ENCODE results near the gene CELF4.

- PRO-cap = no peak
- RAMPAGE, long total RNA, 2 experiments = no peak in any of the 2 experiments
Observed at GRCh38 chr18:35075121-35075758, 34.0 kb downstream of the MAPRE2 start.

GRCh38 chr18:35159007-35159365 is 81.8 kb upstream of the ZNF397 start:
- PRO-cap = no peak
- RAMPAGE, long total RNA, 2 experiments = no peak in any of the 2 experiments

DNA sequence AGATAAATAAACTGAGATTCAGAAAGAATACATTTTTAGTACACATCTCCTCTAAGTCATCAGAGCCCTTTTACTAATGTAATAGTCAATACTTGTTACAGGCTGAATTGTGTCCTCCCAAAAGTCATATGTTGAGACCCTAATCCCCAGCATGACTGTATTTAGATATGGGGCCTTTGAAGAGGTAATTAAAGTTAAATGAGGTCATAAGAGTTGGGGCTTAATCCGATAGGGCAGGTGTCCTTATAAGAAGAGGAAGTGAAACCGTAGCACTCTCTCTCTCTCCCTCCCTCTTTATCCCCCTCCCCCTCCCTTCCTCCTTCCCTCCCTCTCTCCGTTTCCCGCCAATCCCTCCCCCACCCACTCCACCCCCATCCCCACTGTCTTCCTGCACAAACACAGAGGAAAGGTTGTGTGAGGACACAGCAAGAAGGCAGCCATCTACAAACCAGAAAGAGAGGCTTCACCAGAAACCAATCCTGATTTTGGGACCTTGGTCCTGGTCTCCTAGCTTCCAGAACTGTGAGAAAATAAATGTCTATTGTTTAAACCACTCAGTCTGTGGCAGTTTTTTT is 66.6 kb upstream of the ZNF397 start:
- PRO-cap = no peak
- RAMPAGE, long total RNA, 2 experiments = no peak in any of the 2 experiments

DNA sequence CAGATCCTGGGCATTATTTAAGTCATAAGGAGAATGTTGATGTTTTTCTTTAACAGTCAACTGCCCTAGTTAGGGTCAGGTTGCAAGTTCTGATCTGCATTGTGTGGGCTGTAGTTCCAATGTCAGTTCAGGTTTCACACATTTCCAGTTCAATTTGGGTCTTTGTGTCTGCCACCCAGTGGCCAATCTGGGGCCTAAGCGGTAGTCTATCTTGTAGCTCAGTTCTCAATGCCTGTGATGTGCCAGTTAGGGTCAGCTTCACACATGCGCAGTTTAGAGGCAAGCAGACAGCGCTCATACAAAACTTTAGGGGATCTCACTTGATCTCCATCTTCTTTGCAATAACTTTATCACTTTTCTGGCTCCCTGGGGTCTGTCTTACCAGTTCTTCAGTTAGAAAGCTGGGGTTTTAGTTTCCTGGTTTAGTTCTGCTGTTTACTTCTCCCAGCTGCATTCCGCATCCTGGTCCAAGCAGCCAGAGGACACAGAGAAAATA is 10.9 kb upstream of the ZNF24 start:
- PRO-cap = no peak
- RAMPAGE, long total RNA, 2 experiments = no peak in any of the 2 experiments

DNA sequence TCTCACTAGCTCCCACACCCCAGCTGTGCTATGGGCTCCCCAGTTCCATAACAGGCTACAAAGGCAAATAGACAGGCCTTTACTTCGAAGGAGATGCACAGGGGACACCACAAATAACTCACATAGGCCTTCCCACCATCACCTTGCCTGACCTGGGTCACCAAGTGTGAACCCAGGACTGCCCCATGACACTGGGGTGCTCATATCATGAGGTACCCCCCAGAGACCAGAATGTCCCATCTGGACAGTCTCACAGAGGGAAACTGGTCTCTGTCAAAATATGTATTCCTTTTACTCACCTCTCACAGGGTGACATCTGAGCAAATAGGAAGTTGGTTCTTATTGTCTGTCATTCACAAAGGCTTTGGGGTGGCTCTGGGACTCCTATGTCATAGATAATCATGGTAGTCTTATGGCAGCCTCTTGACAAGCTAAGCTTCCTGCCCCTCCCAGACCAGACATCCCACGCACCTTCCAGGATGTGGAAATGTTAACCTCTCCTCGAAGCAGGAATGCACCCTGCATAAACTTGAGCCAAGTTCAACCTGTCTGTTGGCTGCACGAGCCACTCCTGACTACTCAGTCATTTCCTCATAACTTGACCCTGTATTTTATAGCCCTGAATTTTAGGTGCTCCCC is 15.2 kb upstream of the INO80C start:
- PRO-cap = no peak
- RAMPAGE, long total RNA, 2 experiments = start-site peak on the minus strand in 1 of 2 experiments, centred at position 402 of the sequence, 15 reads per replicate

DNA sequence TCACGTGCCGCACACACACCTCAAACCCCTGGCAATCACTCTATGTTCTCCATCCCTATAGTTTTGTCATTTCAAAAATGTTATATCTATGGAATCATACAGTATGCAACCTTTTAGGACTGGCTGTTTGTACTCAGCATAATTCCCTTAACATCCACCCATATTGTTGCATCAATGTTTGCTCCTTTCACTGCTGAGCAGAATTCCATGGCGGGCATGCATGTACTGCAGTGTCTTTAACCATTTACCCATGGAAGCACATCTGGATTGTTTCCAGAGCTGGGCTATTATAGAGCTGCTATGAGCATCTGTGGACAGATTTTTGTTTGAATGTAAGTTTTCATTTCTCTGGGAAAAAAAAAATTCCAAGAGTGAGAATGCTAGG is 57.7 kb upstream of the C18orf21 start:
- PRO-cap = no peak
- RAMPAGE, long total RNA, 2 experiments = no peak in any of the 2 experiments

GRCh38 chr18:36296312-36296959 is 1.1 kb upstream of the FHOD3 start:
- PRO-cap = unidirectional peak, plus-strand start at chr18:36296789
- RAMPAGE, long total RNA, 2 experiments = no peak in any of the 2 experiments

GRCh38 chr18:36663187-36663668 is 165.6 kb downstream of the TPGS2 start:
- PRO-cap = no peak
- RAMPAGE, long total RNA, 2 experiments = no peak in any of the 2 experiments

GRCh38 chr18:36711778-36712321 is 117.0 kb downstream of the TPGS2 start:
- PRO-cap = no peak
- RAMPAGE, long total RNA, 2 experiments = no peak in any of the 2 experiments

DNA sequence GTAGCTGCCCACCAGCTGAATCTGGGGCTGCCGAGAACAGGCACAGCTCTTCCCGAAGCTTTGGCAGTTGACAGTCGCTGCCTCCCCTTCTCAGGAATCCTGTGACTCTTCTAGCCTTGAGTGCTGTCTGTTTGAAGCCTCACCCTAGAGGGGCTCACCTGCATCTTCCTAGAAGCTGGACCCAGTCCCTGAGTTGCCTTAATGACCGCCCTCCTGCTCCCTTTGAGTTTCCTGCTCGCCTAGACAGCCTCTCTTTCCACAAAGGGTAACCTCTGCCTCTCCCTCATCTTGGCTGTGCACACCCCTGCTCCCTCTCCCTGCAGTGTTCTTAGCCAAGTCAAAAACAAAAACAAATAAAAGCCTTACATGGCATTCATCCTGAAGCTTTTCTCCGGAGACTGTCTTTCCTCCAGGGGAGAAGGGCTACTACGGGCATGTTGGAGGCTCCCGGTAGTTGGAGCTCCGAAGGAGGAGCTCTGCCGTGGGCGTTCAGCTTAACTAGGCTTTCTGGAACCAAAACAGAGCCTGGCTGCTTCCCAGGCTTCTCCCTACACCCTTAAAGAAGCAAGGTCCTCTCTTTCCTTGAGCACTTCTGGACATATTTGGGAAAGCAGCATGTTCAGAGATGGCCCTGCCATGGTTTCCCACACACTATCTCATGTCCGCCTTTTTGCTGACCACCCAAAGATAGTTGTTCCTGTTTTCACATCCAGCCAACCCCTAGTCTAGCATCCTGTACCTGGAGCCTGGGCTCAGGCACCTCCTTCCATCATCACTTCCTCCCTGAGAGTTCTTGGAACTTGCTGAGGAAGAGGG is 104.2 kb downstream of the TPGS2 start:
- PRO-cap = no peak
- RAMPAGE, long total RNA, 2 experiments = no peak in any of the 2 experiments

GRCh38 chr18:37565380-37566343 is at the start of gene CELF4:
TSS of gene CELF4 (minus strand) at chr18:37565798.
- PRO-cap = bidirectional peak, plus-strand start at chr18:37566277, minus-strand start at chr18:37566222
- RAMPAGE, long total RNA, 2 experiments = no peak in any of the 2 experiments

GRCh38 chr18:38988811-38989124 is 1423.2 kb upstream of the CELF4 start:
- PRO-cap = no peak
- RAMPAGE, long total RNA, 2 experiments = no peak in any of the 2 experiments

DNA sequence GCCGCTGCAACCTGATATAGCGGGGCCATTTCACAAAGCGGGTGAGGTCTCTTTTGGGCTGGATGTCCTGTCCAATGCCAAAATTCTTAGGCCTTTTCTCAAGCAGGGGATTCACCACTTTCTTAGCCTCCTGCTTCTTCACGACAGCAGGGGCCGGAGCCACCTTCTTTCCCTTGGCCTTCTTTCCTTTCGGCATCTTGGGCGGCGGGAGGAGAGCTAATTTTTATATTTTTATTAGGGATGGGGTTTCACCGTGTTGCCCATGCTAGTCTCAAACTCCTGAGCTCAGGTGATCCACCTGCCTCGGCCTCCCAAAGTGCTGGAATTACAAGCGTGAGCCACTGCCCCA is 1769.9 kb upstream of the CELF4 start:
- PRO-cap = no peak
- RAMPAGE, long total RNA, 2 experiments = no peak in any of the 2 experiments

DNA sequence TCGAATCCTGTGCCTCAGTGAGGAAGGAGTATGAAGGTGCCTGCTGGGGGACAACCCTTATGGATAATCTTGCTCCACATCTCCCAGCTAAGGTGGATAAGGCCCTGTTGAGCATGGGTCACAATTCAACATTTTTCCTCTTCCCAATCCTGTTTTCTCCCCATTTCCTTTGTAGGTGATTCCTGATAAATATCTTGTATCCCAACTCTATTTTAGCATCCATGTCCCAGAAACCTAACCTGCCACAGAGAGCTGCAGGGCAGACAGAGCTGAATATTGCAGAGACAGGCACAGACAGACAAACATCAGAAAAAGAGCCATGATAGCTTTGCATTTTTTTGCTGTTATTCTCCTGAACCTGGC is 142.3 kb upstream of the SYT4 start:
- PRO-cap = unidirectional peak, plus-strand start at position 281 of the sequence
- RAMPAGE, long total RNA, 2 experiments = no peak in any of the 2 experiments

GRCh38 chr18:44750393-44751308 is 70.0 kb downstream of the SETBP1 start:
- PRO-cap = no peak
- RAMPAGE, long total RNA, 2 experiments = no peak in any of the 2 experiments

GRCh38 chr18:44802877-44803577 is 122.3 kb downstream of the SETBP1 start:
- PRO-cap = bidirectional peak, plus-strand start at chr18:44803496, minus-strand start at chr18:44803358
- RAMPAGE, long total RNA, 2 experiments = no peak in any of the 2 experiments

DNA sequence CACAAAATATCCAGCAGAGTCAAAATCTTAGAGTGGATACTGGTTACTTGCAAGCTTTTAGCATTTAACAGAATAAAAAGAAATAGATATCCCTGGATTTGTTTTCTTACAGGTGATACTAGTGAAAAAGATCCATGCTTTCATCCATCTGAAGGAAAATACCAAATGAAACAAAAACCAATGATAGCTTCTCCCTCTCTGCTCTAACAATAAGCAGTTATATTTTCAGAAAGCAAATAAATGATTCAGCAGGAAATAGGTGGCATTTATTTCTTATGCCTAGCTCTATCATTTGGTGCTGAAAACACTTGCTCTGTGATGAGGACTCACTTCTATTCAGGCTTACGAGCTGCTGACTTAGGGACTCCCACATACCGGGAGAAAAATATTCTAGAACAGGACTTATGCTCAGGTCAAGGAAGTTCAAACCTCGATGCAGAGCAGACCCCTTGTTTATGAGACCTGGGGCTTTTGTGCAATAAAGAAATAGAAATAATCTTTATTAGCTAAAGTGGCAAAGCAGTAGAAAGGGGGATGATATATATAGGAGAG is 142.6 kb downstream of the SETBP1 start:
- PRO-cap = no peak
- RAMPAGE, long total RNA, 2 experiments = no peak in any of the 2 experiments

DNA sequence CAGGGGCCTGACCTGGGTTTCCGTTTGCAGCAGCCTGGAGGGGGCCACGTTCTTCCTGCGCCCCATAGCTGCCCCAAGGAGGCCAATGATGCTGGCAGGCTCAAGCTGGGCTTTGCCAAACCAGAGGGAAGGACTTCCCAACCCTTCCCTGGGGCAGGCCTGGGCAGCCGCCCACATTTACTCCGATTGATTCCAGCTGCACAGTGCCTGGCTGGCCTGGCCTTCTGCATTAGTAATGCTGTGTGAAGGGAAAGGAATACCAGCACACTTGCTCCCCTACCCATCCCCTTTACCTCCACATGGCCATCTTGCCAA is 360.6 kb upstream of the SLC14A2 start:
- PRO-cap = no peak
- RAMPAGE, long total RNA, 2 experiments = no peak in any of the 2 experiments

DNA sequence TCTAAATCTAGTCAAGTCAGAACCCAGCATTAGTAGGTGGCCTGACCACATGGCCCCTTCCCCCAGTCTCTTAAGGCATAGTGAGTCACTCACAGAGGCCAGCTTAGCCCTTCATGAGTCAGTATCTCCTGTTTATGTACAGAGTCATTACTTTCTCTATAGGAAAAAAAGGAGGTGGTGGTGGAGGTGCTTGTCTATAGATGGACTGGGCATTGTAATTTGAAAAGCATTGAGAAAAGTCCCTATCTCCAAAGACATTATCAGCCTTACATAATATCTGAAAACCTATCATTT is 22.7 kb upstream of the SIGLEC15 start:
- PRO-cap = no peak
- RAMPAGE, long total RNA, 2 experiments = no peak in any of the 2 experiments

DNA sequence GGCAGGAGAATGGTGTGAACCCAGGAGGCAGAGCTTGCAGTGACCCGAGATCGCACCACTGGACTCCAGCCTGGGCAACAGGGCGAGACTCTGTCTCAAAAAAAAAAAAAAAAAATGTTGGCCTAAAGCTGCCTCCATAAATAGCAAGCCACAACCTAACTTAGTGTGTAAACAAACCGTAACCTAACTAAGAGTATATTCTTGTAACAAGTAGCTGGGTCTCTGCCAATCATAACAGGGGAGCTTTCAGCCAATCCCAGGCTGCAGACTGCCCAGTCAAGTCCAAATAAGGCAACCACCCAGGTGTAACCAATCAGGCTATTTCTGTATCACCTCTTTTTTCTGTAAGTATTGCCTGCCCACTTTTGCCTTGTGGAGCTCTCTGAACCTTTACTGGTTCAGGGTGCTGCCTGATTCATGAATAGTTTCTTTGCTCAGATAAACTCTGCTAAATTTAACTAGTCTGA is 4.6 kb downstream of the PSTPIP2 start:
- PRO-cap = no peak
- RAMPAGE, long total RNA, 2 experiments = no peak in any of the 2 experiments